OVCAR3 (cell line): ENCODE measurements around the gene CCT8.

DNA sequence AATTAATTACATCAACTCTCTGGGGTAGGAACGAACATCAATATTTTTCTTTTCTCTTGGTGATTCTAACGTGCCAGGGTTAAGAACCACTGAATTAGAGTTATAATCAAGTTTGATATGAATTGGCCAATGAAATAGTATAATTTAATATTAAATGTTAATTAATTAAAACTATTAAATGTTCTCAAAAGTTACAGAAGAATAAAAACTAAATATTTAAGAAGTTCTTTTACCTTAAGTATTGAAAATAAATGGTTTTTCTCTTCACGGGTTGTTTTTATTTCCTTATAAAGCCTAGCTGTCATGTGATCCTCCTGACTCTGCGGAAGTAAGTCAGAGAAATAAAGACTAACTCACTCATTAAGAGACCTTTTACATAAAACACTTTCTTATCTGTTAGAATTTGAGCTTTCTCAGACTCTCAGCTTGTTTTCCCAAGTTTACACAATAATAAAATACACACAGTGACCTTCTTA, 45.7 kb upstream of the CXADR start:
- RRBS = no CpG with 5 or more reads among the region's 4 CpGs

DNA sequence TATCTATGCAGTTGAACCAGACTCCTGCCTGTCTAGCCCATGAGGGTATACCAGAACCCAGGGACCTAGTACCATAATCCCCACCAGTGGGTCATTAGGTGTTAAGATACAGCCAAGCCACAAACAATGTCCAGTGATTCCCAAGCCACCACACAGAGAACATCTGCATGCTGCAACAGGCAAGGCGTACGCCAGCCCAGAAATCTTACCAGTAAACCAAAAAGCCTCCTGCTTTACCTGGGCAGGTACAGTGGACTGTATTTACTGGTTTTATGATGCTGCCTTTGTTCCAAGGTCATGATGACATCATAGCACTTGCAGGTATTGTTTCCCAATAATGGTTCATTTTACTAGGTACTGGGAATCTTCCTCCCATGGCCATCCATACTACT, 20.1 kb upstream of the CXADR start:
- RRBS = no CpG with 5 or more reads among the region's 2 CpGs

- RRBS = no CpG with 5 or more reads among the region's 25 CpGs
These were observed 1.6 kb downstream of the BTG3 start for GRCh38 chr21:17610680-17611835.

- RRBS = no CpG with 5 or more reads among the region's 4 CpGs
These were observed 20.4 kb downstream of the C21orf91 start for GRCh38 chr21:17798733-17799246.

DNA sequence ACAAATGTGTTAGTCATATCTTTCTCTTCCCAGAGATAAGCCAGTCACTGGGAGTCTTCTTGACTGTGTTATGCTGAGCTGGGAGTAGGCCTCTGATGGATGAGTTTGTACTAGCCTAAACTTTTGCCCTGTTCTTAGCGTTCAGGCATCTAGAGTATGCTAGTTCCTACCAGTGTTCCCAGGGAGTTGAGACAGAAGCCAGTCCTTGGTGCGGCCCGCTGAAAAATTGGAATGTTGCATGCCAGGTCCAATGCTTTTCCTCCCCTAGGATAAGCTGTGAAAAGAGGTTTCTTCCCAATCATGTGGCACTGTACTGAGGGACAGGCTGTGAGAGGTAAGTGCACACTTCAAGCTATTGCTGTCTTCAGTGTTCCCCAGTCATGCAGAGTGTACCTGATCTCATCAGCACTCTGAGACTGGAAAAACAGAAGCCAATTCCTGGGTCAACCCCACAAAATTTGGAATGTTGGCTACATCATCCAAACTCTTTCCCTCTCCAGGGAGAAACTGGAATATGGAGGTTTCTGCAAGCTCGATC, 1202.4 kb downstream of the NCAM2 start:
- RRBS = no CpG with 5 or more reads among the region's 4 CpGs

DNA sequence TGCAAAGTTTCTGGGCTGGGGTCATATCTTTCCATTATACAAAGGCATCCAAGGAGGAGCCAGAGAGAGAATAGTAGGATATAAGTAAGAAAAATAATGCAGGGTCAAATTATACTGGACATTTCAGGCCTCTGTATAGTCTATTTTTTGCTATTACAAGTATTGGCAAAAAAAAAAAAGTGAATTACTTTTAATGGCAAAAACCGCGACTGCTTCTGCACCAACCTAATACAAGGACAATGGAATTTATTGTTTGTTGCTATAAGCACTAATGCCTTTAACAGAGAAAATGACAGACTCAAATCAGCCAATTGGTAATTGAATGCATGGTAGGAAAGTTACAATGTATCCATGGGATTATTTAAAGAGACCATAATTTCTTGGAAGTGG, 1061.9 kb downstream of the MRPL39 start:
- RRBS = no CpG with 5 or more reads among the region's 2 CpGs

DNA sequence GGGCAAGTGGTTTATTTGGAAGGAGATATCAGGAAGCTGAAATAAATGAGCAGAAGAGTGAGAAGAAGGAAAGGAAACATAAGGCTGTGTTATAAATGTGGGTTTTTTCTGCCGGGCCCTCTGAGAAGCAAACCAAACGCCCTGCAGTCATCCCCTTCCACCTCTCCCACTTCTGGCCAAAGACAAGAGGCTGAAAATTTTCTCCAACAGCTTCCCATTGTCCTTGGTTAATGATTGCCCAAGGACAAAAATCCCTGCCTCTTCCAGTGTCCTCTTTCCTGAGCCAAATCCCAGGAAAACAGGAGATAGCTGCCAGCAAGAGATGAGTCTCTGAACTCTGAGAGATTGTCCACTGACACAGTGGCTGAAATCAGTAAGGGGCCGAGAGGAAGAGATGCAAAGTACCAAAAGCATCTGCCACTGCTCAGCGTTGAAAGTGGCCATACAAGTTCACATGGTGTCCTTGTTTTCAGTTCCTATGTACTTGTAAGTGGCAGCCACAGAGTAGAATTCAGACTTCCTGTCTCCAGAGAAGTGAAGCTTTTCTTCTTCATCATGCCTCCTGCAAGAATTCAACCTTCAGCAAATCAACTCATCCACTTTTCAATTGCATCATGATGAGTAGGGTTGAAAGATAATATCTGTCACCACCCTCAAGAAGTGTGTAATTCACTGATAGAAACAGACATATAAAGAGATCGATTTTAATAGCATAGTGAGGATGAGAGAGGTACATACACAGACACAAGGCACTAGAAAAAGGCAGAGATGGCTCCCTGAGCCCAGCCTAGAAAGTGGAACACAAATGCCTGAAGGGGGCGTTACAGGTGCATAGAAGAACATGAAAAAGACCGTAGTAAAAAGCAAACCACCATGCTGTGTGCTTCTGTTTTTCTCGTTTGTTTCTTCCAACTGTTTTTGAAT, 185.9 kb downstream of the MRPL39 start:
- RRBS = no CpG with 5 or more reads among the region's 8 CpGs

DNA sequence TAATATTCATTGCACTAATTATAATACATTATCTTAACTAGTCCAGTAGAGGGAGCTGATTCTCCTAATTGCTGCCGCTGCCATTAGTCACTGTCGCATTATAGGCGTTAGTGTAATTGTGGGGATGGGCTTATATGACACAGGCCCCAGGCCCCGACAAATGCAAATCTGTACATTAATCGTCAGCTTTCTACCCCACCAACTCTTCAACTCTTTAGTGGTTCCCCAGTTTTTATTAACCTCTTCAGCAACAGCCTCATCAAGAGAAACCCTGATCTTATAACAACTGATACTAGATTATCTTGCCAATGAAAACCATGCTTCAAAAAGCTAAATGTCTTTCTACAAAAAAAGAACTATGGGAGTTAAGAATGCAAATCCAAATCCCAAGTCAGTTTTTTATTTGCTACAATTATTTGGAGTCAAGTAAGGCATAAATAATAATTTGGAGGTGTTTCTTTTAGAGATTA, 161.1 kb downstream of the GABPA start:
- RRBS = no CpG with 5 or more reads among the region's 5 CpGs

- RRBS = no CpG with 5 or more reads among the region's 1 CpG
These were observed 172.7 kb downstream of the GABPA start for GRCh38 chr21:25907483-25907949.

GRCh38 chr21:25998129-25998630, 172.4 kb downstream of the APP start:
- RRBS = no CpG with 5 or more reads among the region's 3 CpGs

DNA sequence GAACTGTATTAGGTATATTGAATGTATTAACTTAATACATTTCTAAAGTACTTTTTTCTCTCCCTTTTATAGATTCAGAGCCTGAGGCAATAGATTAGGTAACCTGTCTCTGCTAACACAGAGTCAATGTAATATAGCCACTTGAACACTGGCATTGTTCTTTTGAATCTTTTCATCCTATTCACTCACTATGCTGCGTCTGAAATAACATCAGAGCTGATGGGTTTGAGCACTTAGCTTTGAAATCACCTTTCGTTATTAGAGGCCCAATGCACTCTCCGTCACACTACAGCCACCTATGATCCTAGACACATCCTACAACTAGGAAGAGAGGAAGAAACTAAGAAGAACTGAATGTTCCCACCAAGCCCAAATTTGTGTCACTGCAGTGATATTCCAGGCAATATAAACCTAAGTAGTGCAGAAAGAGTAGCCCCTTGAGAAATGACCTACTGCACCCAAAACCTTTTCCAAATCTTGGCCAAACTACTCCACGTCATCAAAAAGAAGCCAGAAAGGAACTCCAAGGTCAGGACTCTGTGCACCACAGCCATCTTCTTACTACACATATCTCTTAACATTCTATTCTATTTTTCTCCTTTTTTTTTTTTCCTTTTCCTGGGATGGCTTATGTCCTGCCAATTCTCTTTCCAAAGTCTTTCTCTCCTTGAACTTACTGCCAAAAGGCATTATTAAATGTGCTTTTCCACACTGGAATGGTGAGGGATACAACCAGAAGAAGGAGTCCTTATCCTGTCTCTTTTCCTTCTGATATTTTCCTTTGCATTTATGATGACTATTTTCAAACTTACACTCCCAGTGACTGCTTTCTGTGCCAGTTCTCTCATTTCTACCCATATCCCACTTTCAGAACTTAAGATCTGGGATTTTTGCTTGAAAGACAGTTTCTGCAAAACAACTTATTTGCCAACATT, 60.2 kb downstream of the ADAMTS1 start:
- RRBS = no CpG with 5 or more reads among the region's 4 CpGs

DNA sequence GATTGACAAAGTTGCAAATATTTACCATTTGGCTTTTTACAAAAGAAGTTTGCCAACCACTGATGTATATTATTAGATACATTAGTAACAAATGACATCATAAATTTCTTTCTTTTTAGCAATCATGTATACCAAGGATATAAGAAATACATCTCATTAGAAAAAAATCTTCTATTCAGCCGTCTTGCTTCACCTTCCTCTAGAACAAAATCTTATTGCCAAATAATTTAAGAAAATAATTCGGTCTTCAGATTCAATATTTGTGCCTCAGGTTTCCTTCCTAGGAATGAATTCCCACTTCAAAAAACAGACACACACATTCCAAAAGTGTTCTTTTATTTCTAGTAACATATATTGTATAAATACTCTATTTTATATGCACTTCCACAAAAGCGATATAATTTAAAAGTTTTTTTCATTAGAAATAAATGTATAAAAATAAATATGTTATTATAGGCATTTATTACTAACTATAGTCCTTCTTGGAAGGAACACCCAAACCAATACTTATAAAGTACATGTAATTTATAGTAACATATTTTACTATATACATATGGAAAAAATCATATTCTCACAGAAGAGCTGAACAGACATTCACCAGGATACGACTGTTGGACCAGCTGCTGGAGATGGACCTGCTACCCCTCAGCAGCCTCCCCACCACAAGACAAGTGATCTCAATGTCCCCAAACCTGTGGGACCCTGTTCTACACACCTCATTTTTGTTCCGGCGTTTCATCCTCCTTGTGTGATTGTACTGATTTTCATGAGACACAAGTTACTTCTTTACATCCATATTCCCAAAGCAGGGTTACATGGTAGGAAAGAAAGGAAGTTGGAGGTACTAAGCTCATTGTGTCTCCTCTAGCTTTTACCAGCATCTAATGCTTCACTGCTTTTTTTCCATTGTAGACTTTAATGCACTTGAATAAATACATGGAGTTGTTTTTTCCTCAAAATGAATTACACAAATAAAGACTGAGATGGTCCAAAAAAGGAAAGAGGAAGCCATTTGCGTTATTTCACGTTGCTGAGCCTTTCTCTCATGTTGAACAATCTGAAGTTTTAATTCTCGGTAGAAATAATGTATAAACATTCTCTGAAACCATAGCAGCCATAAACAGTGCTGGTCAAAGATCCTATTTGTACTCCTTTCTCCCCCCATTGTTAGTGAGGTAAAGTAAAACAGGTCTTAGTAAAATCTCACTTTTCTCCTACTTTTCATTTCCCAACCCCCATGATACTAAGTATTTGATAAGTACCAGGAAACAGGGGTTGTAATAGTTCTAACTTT, 8.8 kb downstream of the ADAMTS1 start:
- RRBS = no CpG with 5 or more reads among the region's 9 CpGs

GRCh38 chr21:26843444-26844018, 1.7 kb downstream of the ADAMTS1 start:
- RRBS = 11% methylated on average over 3 of the region's 24 CpGs

GRCh38 chr21:27884734-27885094, 917.8 kb upstream of the ADAMTS5 start:
- RRBS = no CpG with 5 or more reads among the region's 4 CpGs

GRCh38 chr21:28091419-28091790, 793.8 kb downstream of the N6AMT1 start:
- RRBS = no CpG with 5 or more reads among the region's 2 CpGs

DNA sequence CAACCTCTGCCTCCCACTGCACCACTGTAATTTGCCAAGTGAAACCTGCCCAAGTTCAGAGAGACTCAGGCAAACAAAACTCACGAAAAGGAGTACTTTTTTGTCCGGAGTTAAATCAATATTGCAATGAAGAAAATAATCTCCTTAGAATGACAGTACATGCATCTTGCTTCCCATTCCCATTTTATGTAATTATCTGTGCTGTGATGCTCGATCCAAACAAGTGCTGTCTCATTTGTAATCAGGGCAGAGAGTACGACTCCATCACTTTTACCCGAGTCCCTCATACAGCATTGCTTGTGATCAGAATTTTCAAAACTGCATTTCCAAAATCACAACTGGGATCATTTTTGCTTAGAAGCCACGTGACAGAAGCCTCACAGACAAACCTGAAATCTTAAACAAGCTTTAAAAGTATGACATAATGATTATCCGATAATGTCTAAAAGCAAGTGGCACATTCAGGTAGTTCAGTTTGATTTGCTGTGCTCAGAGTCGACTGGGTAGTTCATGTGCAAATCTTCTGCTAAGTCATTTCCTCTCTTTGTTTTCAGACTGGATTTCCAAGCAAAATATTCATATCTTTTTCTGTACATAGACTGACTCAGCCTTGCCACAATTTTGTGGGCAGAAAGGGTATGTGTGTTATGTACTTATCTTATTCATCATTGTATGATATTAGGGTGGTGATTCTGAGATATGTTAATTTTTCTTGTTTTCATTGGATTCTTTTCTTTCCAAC, 248.4 kb downstream of the N6AMT1 start:
- RRBS = no CpG with 5 or more reads among the region's 8 CpGs

DNA sequence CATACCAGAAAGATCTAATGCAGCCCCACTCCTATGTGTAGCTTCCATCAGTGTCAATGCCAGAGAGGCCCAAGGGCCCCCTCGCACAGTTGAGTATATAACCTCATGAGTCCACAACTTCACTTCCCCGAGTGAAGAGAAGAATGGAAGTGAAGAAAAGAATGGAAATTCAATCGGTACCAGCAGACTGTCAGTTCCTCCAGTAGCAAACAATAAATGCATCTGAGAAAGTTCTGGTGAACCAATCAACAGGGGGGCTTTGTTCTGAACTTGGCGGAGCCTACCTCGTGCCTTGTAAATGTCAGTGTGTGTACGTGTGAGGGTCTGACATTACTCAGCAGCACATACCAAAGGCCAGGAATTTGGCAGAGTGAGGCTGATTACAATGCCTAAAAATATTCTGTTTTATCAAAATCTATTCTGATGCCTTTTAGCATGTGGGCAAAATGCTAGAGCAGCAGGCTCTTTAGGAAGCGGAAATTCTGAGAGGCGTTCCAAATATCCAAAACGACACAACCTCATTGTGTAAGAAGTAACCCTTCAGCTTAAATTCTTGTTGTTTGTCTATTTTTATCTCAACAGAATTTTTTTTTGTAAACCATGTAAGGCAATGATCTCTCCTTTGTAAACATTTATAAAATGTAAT, 131.0 kb downstream of the N6AMT1 start:
- RRBS = no CpG with 5 or more reads among the region's 9 CpGs

DNA sequence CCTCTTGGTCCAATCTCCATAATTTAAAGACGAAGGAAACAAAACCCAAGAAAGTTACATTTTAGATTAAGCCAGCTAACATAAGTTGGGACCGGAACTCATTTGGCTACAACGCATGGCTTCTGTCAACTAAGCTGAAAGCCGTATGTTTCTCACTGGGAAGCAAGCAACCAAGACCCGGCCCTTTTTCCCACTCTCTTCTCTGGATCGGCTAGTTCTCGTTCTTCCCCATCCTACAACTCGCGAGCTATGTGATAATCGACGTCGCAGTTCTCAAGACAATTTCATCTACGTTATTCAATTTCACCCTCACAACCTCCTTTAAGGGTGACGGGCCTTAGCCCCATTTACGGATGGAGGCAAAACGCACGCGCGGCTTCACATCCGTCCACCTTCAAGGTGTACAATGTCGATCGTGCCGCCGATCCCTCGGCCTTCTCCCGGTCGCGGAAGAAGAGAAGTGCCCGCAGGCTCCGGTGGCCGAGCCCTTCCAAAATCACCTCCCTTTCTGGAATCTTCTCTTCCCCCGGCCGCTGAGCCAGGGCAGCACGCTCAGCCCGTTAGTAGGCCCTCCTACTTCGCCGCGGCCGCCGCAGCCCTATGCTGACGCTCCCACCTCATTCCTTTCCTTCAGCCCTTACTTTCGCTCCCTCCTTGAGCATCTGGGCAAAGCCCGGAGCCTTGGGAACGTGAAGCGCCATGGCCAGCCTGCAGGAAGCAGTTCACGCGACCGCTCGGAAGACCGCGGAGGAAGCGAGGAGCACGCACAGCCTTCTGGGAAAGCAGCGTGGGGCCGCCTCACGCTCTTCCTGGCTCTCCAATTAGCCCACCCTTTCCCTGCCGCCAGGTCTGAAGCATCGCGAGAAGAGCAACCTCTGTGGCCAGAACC, at the start of gene CCT8:
Gene CCT8 (minus strand): TSS at position 759 of the 889 bp plus-strand sequence.
- RRBS = 13% methylated on average over 3 of the region's 59 CpGs

DNA sequence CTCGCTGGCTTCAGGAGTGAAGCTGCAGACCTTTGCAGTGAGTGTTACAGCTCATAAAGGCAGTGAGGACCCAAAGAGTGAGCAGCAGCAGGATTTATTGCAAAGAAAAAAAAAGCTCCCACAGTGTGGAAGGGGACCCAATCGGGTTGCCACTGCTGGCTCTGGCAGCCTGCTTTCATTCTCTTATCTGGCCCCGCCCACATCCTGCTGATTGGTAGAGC, 3.1 kb upstream of the CCT8 start:
- RRBS = no CpG with 5 or more reads among the region's 3 CpGs

DNA sequence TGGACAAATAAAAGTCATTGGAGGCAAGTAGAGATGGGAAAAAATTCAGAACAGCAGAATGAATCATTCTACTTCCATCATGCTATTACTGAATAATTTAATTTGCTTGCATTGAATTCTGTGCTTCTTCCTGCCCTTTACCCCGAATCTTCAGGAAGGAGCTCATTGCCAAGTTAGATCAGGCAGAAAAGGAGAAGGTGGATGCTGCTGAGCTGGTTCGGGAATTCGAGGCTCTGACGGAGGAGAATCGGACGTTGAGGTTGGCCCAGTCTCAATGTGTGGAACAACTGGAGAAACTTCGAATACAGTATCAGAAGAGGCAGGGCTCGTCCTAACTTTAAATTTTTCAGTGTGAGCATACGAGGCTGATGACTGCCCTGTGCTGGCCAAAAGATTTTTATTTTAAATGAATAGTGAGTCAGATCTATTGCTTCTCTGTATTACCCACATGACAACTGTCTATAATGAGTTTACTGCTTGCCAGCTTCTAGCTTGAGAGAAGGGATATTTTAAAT, 44.2 kb downstream of the MAP3K7CL start:
- RRBS = no CpG with 5 or more reads among the region's 9 CpGs